Skeletal muscle satellite cell (primary cell): ENCODE measurements around the genes CPLX1 and DGKQ.

DNA sequence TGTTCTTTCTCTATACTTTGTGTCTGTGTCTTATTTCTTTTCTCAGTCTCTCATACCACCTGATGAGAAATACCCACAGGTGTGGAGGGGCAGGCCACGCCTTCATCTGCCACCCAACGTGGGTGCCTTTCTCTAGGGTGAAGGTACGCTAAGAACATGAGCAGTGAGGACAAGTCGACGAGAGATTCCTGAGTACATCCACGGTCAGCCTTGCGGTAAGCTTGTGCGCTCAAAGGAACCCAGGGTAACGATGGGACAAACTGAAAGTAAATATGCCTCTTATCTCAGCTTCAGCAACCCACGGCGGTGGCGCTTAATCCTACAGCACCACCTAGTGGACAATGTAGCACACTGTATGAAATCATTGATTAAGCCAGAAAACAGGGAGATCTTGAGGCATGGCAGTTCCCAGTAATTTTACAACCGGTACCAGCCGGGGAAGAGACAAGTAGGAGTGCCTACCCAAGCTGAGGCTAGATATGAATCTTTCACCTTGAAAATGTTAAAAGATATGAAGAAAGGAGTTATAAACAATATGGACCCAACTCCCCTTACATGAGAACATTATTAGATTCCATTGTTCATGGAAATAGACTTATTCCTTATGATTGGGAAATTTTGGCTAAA is 63.1 kb downstream of the ZNF732 start:
- CAGE, long polyA plus RNA = no peak

GRCh38 chr4:669759-670350 is 4.2 kb downstream of the ATP5ME start:
- CAGE, long polyA plus RNA = no peak

GRCh38 chr4:670912-671413 is 3.1 kb downstream of the ATP5ME start:
- CAGE, long polyA plus RNA = no peak

DNA sequence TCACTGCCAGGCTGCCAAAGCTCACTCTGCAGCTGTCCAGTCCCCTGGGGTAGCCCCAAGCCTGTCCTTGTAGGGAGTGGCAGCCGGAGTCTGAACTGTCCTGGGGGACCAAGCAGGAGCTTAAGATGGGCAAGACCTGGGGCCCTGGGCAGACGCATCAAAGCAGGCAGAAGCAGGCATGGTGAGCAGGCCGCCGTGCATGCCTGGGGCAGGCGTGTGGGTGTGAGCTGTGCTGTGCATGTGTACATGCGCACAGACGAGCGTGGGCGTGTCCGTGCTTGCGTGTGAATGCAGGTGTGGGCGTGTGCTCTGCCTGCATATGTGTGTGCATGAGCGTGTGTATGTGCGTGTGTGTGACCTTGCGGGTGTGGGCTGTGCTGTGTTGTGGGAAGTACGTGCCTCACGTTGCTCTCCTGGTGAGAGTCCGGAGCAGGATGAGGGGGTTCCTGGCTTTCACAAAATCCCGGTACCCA is 3.5 kb downstream of the MYL5 start:
- CAGE, long polyA plus RNA = no peak

GRCh38 chr4:680070-680629 is 5.8 kb downstream of the MYL5 start:
- CAGE, long polyA plus RNA = no peak

- CAGE, long polyA plus RNA = no peak
These were observed 5.5 kb upstream of the SLC49A3 start for GRCh38 chr4:694334-694996.

DNA sequence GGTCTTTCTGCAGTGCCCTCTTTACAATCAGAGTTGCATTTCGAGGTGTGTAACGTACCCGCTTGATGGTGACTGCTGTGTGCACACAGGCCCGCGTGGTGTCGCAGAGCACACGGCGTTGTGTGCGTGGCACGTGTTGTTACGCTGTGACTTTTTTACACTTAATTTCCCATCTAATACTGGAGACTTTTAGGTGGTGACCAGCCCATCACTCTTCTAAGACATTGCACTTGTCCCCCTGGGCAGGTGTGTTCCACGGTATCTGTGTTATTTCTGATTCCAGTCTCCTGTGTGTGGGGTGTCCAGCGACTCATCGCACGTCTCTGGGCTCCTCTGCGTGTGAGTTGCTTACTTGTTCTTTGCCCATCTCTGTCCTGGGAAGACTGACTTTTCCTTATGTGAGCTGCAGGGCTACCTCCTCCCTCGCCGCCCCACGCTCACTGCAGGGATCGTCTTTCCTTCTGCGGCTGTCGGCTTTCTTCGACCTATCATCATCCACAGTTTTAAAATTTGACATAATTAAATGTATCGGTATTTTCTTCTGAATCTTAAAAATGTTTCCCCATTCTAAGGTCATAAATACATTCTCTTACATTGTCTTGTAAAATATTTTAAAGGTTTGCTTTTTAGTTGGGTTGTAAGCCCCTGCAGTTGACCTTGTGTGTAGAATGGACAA is 49.5 kb downstream of the PCGF3 start:
- CAGE, long polyA plus RNA = no peak

GRCh38 chr4:787428-788173 is 38.3 kb downstream of the CPLX1 start:
- CAGE, long polyA plus RNA = no peak

- CAGE, long polyA plus RNA = no peak
These were observed 30.9 kb downstream of the CPLX1 start for GRCh38 chr4:794912-795488.

- CAGE, long polyA plus RNA = no peak
These were observed 7.1 kb downstream of the CPLX1 start for GRCh38 chr4:818856-819300.

DNA sequence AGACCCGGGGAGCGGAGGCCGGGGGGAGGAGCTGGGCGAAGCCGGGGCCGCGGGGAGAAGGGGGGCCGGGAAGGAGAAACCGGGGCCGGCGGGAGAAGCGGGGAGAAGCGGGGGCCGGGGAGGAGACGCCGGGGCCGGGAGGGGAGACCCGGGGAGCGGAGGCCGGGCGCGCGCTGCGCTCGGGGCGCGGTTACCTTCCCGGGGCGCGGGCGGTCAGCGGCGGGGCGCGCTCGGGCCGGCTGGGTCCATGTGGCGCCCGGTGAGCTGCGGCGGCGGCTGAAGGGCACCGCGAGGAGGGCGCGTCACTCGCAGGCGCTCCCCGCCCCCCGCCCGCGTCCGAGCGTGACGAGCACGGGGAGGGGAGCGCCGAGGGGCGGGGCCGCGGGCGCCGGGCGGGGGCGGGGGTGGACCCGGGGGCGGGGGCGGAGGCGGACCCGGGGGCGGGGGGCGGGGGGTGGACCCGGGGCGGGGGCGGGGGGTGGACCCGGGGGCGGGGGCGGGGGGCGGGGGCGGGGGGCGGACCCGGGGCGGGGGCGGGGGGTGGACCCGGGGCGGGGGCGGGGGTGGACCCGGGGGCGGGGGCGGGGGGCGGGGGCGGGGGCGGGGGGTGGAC is at the start of gene CPLX1:
Gene CPLX1 (minus strand): TSS at position 278 of the 613 bp plus-strand sequence.
- CAGE, long polyA plus RNA = no peak

- CAGE, long polyA plus RNA = no peak
These were observed 42.8 kb downstream of the GAK start for GRCh38 chr4:889406-889675.

- CAGE, long polyA plus RNA = no peak
These were observed 11.8 kb downstream of the DGKQ start for GRCh38 chr4:961540-962096.

DNA sequence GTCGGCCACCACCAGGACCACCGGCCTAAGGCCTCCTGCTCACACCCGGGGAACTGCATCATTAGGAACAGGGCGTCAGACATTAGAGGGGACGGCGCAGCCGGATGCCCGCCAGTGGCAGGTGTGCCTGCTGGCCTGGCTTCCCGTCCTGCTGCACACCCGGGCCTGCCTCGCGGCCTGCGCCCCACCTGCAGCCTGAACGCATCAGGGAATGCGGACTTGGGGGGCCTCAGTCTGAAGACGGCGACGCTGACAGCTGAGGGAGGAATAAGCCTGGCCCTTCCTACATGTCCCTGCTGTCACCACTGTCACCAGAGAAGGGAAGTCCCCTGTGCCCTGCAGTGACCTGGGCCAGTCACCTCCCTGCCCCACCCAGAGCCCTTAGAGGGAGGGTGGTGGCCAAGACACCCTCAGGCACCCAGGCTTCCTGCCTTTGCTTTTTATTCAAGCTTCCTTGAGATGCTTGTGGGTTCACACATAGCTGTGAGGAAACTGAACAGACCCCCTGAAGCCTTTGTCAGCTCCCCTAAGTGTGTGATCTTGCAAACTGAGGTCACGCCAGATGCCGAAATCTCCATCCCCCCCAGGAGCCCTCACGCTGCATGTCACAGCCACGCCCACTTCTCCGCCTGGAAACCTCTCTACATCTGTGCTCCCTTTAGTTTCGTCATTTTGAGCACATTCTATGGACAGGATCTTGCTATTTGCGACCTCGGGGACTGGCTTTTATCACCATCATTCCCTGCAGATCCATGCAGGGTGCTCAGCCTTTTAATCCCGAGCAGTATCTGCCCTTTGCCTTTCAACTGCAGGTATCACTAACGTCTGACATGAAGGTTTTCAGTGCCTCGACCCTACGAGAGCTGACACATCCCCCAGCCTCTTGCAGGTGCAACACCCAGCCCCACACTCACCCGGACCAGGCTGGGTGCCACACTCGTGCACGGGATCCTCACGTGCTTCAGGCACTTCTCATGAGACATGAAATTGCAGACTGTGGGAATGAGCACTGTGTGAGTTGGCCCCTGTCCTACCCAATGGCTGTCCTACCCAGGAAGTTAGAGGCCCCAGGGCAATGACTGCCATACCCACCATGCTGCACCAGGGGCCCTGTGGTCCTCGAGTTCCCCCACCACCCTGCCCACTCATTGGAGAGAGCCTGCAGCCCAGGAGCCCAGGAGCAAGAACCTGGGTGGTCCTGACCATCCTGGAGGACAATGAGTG is 2.9 kb downstream of the DGKQ start:
- CAGE, long polyA plus RNA = no peak

DNA sequence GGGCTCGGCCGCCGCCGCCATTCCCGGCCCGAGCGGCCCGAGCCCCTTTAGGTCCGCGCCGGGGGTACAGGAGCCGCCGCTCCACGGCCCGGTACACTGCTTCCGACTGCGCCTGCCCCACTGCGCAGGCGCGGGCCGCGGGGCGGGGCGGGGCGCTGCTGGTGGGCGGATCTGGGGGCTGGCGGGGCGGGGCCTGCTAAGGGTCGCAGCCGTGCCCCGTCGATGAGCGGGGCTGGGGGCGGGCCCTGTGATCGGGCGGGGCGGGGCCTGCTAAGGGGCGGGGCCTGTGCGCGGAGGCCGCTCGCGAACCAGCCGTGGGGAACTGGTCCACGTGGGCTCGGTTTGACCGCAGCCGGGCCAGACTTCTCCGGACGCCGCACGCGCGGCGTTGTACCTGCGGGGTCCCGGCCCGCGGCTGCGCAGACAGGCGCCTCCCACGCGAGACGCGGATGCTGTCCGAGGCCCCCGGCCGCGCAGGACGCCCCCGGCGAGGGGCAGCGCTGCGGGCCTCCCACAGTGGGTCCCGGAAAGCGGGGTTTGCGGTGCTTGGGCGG is at the start of gene DGKQ:
Gene DGKQ (minus strand): TSS at position 108 of the 554 bp plus-strand sequence.
- CAGE, long polyA plus RNA = no peak

DNA sequence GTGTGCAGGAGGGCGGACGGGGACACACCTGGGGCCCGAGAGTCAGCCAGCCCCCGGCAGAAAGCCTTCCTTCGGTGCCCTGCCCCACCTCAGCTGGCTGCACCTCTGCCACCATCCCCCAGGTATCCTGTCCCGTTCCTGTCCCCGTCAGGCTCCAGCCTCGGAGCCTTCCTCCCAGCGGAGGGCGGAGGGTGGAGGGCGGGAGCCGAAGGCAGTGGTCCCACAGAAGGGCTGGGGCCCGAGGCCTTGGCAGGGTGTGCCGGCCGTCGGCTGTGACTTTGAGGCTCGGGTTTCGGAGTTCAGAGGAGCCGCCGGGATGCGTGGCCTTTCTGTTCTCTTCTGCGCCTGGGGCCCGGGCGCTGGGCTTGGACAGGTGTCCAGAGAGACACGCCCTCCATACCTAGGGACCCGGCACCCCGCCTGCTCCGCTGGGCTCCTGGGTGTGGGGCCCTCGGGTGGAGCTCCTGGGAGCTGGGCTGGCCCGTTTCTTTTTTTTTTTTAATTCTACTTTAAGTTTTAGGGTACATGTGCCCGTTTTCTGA is 11.2 kb downstream of the FGFRL1 start:
- CAGE, long polyA plus RNA = no peak

GRCh38 chr4:1030158-1030617 is 18.8 kb downstream of the FGFRL1 start:
- CAGE, long polyA plus RNA = no peak

- CAGE, long polyA plus RNA = no peak
These were observed 30.1 kb downstream of the FGFRL1 start for GRCh38 chr4:1041140-1042291.

DNA sequence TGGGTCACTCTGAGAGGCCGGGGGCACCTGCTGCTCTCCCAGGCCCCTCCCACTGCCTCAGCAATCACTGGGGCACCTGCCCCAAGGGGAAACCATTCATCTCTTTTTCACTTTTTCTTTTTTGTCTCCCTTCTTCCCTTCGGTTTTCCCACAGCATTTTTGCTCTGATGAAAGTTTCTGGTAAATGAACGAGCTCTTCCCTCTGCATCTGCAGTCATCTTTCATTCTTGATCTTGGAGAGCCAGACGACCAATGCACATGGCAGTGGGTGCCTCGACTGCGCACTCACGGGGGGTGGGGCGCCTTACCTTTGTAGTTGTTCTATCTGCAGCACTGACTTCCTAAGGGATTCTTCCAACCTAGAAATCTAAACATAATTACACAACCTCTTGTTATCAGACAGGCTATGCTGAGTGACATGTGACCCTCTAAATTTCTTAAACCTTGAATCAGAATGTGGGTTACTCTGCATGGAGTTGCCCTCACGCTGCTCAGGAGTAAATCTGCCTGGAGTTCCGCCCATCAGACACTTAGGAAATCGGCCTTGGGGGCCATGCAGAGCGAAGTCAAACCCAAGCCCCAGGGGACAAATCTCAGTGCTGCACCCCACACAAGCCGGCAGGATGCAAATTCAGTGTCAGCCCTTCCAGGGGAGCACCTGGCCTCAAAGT is 27.6 kb downstream of the RNF212 start:
- CAGE, long polyA plus RNA = no peak

DNA sequence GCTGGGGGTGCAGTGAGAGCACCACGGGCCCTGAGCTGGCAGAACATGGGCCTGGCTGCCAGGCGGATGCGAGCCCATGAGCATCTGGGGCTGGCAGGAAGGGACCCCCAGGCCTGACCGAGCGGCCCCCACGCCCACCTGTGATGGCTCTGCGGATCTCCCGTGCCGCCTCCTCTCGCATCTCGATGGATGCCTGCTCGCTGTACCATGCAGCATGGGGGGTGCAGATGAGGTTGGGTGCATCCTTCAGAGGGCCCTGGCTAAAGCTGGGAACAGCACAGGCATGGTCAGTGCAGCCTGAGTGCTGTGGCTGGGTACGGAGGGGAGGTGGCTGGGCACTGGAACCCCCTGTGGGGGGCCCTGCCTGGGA is 35.6 kb downstream of the CTBP1 start:
- CAGE, long polyA plus RNA = no peak